ENCODE measurements around the genes ST8SIA6, NSUN6 and PLXDC2.

GRCh38 chr10:17428167-17429138 is 25.9 kb downstream of the ST8SIA6 start:
- PRO-cap = no peak

GRCh38 chr10:17449886-17450381 is 4.5 kb downstream of the ST8SIA6 start:
- PRO-cap = no peak

DNA sequence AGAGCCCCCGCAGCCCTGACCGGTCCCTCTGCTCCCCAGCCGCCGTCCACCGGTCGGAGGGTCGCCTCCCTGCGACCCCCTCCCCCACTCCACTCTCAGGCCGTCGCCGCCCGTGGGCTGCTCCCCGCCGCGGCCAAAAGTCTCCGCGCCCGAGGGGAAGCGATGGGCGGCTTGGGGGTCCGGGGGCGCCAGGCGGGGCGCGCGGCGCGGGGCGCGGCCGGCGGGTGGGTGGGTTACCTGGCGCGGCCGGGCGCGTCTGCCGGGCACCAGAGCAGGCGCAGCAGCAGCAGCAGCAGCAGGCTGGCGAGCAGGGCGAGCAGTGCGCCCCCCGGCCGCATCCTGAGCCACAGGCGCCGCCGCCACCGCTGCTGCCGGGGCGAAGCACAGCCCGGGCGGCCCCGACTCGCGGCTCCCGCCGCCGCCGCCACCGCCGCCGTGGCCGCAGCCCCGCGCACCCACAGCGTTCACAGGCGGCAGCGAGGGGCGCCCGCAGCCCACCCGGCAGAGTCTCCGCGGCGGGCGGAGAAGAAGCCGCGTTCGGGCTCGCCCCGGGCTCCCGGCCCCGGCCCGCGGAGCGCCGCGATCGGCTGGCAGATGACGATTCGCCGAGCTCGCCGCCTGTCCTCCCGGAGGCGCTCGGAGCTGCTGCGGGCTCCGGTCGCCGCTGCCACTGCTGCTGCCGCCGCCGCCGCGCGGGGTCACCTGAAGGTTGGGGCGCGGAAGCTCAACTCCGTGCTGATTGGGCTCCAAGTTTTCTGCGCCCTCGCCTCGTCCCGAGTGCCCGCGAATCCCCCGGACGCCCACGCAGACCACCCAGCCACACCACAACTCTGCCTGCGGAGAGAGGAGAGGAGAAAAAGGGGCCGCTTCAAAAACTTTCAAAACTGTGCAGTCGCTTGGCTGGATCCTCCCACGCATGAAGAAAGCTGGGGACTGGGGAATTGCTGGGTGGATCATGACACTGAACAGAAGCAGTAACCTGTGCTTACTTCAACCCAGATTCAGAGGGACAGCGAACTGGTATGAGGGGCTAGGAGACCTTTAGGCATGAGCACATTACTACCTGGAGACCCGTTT is at the start of gene ST8SIA6:
Gene ST8SIA6 (minus strand): TSS at position 678 of the 1,077 bp plus-strand sequence.
- PRO-cap = unidirectional peak, minus-strand start at position 672 of the sequence

DNA sequence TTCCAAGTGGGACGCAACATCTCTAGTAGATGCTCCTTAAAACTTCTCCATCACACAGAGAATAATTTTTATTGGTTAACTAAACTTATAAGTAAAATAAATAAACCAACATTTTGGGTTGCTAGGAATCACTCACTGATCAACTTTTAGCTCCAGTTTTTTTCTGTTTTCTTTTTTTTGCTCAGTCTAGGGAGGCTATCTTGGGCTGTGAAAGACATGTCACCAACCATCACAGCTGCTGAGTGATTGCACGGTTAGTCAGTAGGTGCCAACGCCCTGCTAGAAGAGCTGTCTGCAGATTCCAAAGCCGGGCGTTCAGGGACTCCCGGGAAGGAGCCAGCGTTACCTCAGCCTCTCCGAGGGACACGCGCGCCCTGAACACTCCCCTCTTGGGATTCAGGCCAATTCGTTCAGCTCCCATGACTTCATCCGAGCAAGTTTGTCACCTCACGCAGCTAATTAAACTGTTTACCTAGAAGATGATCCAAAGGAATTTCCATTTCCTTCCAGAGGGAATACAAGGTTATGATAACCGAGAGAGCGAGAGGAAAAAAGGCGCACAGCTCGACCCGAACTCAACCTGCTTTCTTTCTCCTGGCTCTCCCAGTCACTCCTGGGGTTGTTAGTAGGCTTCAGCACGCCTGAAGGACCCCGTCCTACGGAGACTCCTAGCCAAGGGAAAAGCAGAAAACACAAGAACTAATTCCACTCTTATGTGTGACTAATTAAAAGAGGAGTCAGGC is 488 bp upstream of the STAM start:
- PRO-cap = bidirectional peak, plus-strand start outside the sequence, minus-strand start at position 609 of the sequence

GRCh38 chr10:17648171-17648932 is 4.4 kb downstream of the STAM start:
- PRO-cap = no peak

DNA sequence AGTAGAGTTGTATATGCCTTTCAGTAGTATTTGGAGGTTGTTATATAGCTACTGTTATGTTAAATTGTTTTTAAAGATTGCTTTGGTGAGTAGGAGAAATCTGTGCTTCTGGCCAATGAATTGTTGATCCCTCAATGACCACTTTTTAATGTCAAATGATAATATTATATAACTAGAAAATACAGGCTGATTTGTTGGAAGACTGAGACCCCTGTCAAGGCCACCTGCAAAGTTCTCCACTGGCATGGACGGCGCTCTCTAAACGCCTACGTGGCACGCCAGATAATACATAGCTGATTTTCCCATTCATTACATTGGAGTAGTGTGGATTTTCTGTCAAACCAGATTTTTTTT is 52.6 kb upstream of the TMEM236 start:
- PRO-cap = unidirectional peak, minus-strand start at position 260 of the sequence

DNA sequence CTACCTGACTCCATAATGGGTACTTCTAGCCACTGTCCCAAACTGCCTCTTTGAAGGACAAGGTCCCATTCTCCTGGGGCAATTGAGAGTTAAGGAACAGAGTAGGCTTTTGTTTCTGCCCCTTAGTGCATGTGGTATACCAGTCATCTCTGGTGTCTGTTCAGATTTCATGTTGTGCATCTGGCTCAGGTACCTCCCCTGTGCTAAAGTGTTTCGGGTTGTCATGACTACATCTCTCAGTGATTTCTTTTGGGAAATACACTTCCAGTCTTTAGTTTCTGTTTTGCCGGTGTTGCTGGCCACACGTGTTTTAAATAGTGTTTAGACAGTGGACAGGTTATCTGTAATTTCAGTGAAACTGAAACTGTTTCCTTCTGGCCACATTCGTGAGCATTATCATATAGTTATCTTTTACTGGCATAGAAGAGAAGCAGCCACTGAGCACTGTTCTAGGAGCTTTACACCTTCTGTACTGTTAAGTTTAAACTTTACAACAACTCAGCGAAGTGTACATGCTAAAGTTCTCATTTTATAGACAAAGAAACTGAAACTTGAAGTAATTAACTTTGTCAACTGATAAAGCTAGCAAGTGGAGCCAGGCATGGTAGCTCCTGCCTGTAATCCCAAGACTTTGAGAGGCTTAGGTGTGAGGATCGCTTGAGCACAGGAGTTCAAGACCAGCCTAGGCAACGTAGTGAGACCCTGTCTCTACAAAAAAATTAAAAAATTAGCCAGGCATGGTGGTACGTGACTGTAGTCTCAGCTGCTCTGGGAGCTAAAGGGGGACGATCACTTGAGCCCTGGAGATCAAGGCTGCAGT is 4.9 kb downstream of the TMEM236 start:
- PRO-cap = bidirectional peak, plus-strand start at position 274 of the sequence, minus-strand start at position 151 of the sequence

DNA sequence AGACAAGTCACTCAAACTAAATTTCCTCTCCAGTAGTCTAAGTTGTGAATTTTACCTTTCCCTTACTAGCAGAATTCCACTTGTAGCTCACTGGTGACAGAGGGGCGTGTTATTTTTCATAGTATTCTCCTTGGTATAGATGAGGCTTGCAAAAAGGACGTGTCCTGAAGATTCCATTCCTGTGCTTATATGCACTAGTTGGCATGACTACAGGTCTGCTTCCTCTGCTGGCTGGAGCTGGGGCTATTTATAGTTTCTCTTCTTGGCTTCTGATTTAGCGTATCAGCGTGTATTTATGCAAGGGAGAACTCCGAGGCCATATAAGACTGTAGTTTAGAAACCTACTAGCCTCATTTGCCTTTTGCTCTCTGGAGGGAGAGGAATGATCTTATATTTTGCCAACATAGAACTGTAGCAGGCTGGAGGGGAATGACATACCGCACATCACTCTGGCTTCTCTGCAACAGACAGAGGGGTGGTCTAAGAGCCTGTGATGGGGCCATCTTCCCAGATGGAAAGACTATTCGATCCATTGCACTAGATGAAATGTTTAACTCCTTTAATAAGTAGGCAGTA is 39.7 kb downstream of the CACNB2 start:
- PRO-cap = no peak

DNA sequence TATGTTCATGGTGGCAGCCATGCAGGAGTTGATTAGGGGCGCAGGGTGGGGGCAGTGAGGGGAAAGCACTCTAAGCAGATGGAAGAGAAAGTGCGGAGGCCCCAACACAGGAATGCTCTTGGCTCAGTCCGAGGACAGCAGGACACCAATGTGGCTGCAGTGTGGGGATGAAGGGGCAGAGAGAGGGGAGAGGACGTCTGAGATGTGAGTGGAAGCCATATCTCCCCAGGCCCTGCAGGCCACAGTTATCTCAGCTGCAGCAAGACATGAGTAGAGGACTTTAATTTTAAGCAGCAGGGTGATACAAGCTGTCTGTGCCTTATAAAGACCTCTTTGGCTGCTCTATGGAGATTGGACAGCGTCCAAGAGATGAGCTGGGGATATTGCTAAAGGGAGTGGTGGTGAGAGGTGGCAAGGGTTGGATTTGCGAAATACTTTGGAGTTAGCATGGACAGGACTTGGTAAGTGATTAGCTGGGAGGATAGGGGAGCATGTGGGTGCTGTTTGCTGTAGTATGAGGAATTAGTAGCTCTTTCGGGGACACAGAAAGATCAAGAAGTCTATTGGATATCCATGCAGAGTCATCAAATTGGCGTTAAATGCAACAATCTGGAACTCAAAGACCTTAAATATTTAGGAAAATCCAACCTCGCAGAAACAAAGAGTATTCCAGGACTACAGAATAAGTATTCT is 191.8 kb downstream of the CACNB2 start:
- PRO-cap = no peak

DNA sequence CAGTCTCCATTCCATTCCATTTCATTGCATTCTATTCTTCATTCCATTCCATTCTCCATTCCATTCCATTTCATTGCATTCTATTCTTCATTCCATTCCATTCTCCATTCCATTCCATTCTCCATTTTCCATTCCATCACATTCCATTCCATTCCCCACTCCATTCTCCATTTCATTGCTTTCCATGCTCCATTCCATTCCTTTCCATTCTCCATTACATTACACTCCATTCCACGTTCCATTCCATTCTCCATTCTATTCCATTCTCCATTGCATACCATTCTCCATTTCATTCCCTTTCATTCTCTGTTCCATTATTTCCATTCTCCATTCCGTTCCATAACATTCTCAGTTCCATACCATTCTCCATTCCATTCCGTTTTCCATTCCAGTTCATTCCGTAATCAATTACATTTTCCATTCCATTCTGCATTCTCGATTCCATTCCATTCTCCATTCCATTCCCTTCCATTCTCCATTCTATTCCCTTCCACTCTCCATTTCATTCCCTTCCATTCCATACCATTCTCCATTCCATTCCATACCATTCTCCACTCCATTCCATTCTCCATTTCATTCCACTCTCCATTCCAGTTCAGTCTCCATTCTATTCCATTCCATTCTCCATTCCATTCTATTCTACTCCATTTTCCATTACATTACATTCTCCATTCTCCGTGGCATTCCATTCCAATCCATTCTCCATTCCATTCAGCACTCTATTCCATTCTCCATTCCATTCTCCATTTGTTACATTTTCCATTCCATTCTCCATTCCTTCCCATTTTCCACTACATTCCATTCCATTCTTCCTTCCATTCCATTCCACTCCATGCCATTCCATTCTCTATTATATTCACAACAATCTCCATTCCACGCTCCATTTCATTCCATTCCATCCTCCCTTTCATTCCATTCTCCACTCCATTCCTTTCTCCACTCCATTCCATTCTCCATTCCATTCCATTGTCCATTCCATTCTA is 86.2 kb downstream of the NSUN6 start:
- PRO-cap = no peak

DNA sequence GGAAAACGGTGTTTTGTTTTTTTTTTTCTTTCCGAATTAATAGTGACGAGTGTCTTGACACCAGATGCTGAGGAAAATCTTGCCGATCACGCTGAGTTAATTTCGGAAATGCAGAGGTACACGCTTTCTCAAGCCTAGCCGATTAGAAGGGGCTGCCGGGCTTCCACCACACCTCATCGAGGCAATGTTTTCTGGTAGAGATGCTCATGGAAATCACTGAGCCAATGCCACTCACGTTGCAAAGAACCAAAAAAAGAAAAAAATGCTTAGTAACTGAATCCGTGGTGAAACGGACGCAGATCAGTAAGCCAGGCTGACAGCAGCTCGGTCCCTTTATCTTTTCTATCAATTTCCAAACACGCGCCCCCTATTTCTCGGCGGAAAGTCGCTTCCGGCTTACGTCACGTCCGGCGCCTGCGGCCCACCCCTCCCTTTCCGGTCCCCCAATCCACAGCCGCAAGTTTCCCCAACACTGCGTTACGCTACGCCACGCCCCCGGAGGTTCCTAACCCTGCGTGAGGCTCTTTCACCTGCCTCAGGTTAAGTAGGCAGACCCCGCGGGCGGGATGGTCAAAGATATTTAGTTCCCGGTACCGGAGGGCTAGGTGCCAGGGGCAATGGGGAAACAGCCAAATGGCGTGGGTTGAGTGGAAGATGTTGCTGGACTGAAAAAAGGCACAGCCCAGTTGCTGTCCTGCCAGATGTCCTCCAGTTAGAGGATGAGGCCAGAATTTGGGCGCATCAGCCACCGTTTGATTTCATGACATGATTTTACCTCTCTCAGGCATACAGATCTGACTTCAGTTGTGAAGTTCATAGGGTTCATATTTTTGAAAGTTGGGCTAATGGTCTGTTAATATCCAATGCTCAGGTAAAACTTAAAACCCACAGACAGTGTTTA is at the start of gene NSUN6:
Gene NSUN6 (minus strand): TSS at position 347 of the 901 bp plus-strand sequence.
- PRO-cap = bidirectional peak, plus-strand start at position 459 of the sequence, minus-strand start at position 344 of the sequence

DNA sequence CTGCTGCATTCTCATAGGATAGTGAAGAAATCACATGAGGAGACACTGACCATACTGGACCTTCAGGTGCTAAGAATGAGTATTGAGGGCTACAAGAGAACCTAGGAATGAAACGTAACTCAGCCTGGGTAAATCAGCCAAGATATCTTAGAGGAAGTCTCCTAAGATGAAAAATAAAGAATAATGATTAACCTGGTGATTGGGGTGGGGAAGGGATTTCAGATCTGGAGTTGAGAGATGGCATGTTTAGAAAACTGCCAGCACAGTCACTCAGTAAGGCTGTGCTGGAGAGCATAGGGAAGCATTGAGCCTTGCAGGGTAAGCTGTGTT is 2.0 kb upstream of the MALRD1 start:
- PRO-cap = unidirectional peak, plus-strand start at position 82 of the sequence; unidirectional peak, plus-strand start at position 276 of the sequence

GRCh38 chr10:19488616-19489407 is 327.4 kb upstream of the PLXDC2 start:
- PRO-cap = no peak

DNA sequence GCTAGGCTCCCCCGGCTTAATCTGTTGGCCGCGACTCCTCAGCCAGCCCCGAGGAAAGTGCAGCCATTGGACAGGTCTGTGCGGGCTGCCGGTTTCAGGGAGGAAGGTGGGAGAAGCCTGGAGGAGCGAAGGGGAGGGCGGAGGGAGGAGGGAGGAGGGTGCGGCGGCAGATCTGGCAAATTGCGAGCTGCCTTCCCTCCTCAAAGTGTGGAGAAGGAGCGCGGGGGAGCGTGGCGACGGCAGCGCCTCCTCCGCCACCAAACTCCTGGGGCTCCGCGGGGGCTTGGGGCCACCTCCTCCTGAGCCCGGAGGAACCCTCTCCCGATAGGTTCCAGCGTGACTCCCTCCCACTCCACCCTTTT is 244 bp upstream of the PLXDC2 start:
- PRO-cap = bidirectional peak, plus-strand start at position 203 of the sequence, minus-strand start at position 264 of the sequence

DNA sequence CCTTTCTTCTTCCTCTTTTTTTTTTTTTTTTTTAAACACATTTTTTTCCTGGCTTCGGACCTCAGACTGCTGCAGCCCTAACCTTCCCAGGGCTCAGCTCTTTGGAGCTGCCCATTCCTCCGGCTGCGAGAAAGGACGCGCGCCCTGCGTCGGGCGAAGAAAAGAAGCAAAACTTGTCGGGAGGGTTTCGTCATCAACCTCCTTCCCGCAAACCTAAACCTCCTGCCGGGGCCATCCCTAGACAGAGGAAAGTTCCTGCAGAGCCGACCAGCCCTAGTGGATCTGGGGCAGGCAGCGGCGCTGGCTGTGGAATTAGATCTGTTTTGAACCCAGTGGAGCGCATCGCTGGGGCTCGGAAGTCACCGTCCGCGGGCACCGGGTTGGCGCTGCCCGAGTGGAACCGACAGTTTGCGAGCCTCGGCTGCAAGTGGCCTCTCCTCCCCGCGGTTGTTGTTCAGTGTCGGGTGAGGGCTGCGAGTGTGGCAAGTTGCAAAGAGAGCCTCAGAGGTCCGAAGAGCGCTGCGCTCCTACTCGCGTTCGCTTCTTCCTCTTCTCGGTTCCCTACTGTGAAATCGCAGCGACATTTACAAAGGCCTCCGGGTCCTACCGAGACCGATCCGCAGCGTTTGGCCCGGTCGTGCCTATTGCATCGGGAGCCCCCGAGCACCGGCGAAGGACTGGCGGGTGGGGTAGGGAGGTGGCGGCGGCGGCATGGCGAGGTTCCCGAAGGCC is at the start of gene PLXDC2:
Gene PLXDC2 (plus strand): TSS at position 64 of the 732 bp plus-strand sequence.
- PRO-cap = bidirectional peak, plus-strand start at position 504 of the sequence, minus-strand start at position 429 of the sequence; bidirectional peak, plus-strand start at position 677 of the sequence, minus-strand start at position 563 of the sequence

GRCh38 chr10:19874307-19874964 is 58.2 kb downstream of the PLXDC2 start:
- PRO-cap = no peak

GRCh38 chr10:20016853-20017122 is 200.6 kb downstream of the PLXDC2 start:
- PRO-cap = no peak

DNA sequence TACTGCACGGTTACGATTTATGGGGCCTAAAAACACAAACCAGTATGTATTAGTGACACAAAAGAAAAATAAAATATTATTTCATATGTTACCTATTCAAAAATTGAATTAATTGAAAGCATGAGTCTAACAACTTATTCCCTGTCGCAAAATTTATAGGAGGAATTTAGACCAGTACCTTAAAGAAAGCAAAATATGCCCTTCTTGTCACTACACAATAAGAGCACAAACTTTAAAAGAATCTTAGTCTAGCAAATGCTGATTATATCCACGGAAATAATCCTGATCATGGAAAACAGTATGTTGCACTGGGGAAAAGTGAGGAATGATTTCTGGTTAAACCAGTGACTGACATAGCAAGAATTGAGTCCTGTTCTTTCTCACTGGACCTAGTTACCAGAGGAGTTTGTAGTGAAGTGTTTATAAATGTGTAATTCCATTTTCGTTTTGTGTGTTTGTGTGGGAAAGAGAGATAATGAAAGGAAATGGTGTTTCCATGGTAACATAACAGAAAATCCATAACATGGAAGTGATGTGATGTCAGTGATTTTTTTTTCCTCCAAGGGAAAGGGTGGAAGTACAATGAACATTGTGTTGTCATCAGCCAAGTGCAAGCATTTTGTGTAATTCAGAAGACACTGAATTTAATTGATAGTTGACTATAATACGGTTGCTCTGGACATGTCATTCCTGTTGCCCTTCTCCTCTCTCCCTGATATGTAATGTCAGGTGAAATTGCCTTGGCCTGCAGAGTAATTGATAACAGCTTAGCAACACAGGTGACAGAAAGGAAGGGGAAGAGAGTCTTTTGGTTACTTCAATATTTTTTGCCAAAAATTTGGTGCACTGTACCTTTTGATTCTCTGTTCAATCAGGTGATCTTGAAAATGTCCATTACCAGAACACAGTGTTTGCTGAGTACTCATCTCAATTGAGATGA is 283.9 kb downstream of the PLXDC2 start:
- PRO-cap = no peak

DNA sequence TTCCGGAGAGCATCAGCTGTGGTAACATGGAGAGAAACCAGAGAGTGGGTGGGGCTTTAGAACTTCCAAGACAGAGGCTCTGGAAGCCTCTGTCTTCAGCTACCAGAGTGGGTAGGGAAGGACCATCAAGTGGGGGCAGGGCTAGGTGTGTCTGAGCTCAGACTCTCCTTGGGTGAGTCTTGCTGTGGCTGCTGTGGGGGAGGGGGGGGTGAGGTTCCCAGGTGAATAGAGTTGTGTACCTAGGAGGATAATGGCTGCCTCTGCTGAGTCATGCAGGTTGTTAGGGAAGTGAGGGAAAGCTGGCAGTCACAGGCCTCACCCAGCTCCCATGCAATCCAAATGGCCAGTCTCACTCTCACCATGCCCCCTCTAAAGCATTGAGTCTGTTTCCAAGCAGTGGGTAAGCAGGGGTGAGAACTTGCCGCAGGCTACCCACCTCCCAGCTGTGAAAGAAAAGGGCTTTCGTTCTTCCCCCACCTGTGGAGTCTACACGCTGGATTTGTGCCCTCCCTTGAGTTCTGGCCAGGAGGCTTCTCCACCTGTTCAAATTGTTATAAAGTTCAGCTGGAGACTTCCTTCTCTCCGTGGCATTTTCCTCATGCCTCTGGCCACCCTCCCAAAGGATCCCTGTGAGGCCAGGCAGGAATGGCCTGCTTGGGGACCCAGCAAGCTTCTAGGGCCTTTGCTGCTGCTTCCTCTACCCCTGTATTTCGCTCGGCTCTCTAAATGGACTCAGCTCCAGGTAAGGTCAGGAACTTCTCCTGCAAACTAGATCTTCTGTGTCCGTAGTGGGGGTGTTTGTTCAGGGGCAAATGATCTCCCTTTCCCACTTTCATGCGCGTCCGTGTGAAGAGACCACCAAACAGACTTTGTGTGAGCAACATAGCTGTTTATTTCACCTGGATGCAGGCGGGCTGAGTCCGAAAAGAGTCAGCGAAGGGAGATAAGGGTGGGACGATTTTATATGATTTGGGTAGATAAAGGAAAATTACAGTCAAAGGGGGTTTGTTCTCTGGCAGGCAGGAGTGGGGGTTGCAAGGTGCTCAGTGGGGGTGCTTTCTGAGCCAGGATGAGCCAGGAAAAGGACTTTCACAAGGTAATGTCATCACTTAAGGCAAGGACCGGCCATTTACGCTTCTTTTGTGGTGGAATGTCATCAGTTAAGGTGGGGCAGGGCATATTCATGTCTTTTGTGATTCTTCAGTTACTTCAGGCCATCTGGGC is 526.7 kb downstream of the NEBL start:
- PRO-cap = no peak

GRCh38 chr10:20840629-20841061 is 56.5 kb downstream of the NEBL start:
- PRO-cap = no peak